ENCODE data around the gene C9orf152.

DNA sequence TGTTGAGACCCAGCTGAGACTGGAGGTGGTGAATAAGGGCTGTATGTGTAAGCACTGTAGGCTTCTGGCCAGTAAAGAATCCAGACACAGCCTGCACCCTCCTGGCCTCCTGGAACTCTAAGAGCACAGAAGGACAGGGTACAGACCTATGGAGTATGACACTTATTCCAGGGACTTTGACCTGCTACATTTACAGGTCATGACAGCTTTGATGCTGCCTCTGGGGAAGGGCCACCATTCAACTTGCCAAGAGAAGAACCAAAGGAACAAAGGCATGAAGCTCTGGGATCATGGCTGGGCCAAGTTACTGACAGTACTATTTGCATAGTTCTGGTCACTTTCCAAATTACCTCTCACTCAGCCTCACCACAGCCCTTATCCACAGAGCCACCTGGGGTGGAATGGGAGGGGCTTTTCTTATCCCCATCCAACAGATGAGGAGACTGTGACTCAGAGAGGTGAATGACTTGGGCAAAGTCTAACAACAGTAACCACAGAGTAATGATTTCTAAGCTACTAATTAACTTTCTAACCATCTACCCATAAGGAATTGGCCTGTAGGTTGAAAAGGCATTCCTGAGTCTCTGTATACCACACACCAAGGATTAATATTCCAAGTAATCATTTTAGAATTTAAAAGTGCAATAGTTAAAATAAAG, 604.5 kb upstream of the KLF4 start:
CAGE:
- cytosol, long polyA plus RNA, result no peak
- long polyA plus RNA, result no peak
- nucleus, long polyA plus RNA, result no peak

DNA sequence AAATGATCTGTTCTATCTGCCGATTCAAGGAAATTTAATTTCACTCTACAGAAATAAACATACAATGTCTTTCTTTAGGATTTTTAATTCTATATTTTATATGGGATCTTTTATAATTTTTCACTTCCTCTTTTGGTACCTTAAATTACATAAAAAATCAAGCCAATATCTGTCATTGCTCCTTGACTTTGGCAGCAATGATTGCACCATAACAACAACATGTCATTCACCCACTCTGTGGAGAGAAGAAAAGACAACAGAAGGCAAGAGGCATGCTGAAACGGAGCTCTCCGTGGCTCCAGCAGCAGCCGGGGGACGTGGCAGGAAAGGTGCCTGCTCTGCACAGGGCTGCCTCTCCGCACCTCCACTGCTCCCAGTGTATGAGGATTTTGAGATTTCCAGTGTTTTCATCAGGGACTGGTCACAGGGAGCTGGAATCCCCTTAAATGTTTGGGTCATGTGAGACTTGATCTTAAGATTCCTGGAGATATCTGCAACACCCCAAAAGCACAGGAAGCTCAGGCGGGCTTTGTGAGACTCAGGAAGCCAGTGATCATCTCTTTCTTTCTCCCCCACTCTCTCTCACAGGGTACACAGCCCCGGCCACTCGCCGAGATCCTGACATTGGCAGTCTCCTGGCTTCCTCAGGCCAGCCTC, 74.8 kb downstream of the ACTL7B start:
- RRBS, result no CpG with 5 or more reads among the region's 10 CpGs
CAGE:
- cytosol, long polyA plus RNA, result no peak
- long polyA plus RNA, result no peak
- nucleus, long polyA plus RNA, result no peak

- RRBS, result no CpG with 5 or more reads among the region's 6 CpGs
CAGE:
- cytosol, long polyA plus RNA, result no peak
- long polyA plus RNA, result no peak
- nucleus, long polyA plus RNA, result no peak
Observed at GRCh38 chr9:108783226-108783647, 72.5 kb downstream of the ACTL7B start.

- RRBS, result no CpG with 5 or more reads among the region's 14 CpGs
CAGE:
- cytosol, long polyA plus RNA, result no peak
- long polyA plus RNA, result no peak
- nucleus, long polyA plus RNA, result no peak
Observed at GRCh38 chr9:108842830-108843239, 13.0 kb downstream of the ACTL7B start.

GRCh38 chr9:108919390-108920139, 14.4 kb downstream of the ELP1 start:
- RRBS, result no CpG with 5 or more reads among the region's 8 CpGs
CAGE:
- cytosol, long polyA plus RNA, result no peak
- long polyA plus RNA, result no peak
- nucleus, long polyA plus RNA, result no peak

DNA sequence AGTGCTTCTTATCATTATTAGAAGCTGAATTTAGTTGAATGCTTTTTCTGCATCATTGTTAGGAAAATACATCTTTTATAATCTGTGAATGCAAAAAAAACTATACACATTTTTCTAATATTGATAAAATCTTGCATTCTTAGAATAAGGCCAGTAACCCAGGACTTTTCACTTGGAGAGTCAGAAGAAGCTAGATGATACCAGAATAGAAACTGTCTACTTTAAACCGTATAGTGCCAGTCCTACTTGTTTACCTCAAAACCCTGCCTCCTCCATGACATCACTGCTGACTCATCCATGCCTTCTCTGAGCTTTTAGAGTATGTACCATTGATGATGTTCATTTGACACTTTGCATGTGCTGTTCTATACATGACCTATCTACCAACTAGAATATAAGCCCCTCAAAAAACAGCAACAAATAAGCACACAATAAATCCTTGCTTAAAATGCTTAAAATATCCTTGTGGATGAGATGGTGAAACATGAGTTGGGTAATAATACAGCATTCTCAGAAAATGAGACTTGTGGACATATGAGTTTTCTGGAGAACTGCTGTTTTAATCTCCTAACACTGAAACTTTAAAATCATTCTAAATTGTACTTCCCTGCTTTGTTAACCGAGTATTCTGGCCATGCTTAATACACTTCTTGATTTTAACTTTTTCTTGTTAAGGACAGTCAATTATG, 2.6 kb downstream of the CTNNAL1 start:
- RRBS, result no CpG with 5 or more reads among the region's 2 CpGs
CAGE:
- cytosol, long polyA plus RNA, result no peak
- long polyA plus RNA, result no peak
- nucleus, long polyA plus RNA, result no peak

GRCh38 chr9:109014194-109014820, 1.0 kb upstream of the CTNNAL1 start:
- RRBS, result no CpG with 5 or more reads among the region's 9 CpGs
CAGE:
- cytosol, long polyA plus RNA, result no peak
- long polyA plus RNA, result no peak
- nucleus, long polyA plus RNA, result no peak

- RRBS, result no CpG with 5 or more reads among the region's 12 CpGs
CAGE:
- cytosol, long polyA plus RNA, result no peak
- long polyA plus RNA, result no peak
- nucleus, long polyA plus RNA, result no peak
Observed at GRCh38 chr9:109032990-109033775, 19.9 kb upstream of the CTNNAL1 start.

GRCh38 chr9:109253937-109254861, 66.7 kb downstream of the EPB41L4B start:
- RRBS, result no CpG with 5 or more reads among the region's 10 CpGs
CAGE:
- cytosol, long polyA plus RNA, result no peak
- long polyA plus RNA, result no peak
- nucleus, long polyA plus RNA, result no peak

DNA sequence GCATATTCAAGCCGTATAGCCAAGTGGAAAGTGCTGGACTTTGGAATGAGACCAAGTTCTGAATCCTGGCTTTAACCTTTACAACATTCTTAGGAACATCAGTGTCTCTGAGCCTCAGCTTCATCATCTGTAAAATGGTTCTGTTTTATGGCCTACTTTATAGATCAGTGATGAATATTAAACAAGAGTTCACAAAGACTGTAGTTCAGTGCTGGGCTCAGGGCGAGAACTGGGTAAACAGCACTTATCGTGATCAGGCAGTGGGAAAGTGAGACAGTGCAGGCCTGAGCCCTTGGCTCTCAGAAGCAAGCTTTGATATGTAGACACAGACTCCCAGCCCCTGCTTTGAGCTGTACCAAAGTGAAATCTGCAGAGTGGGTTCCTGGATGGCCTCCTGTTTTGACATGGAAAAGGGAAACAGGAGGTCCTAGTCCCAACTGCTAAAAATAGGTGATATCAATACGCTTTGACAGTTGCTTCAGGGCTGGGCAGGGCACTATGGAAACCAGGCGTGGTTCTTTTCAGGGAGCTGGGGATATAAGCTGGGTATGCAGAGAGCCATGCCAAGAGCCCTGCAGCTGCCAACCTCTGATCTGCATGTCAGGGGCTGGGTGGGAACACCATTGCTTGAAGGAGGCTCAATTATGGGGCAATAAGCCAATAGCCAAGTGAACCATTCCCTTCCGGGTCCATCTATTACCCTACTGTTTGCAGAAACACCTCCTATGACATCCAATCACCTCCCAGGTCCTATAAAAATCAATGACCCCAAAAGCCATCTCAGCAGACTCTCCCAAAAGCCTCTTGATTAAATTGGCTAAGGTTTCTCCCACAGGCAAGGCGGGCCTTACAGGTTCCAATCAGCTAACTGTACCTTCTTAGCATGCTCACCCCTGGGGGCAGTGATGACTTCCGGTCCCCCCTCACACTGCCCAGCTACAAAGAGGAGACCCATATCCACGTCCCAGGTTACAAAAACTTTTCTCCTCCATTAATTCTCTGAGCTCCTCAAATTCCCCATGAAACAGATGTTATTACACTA, 45.9 kb downstream of the EPB41L4B start:
- RRBS, result no CpG with 5 or more reads among the region's 9 CpGs
CAGE:
- cytosol, long polyA plus RNA, result no peak
- long polyA plus RNA, result no peak
- nucleus, long polyA plus RNA, result no peak

DNA sequence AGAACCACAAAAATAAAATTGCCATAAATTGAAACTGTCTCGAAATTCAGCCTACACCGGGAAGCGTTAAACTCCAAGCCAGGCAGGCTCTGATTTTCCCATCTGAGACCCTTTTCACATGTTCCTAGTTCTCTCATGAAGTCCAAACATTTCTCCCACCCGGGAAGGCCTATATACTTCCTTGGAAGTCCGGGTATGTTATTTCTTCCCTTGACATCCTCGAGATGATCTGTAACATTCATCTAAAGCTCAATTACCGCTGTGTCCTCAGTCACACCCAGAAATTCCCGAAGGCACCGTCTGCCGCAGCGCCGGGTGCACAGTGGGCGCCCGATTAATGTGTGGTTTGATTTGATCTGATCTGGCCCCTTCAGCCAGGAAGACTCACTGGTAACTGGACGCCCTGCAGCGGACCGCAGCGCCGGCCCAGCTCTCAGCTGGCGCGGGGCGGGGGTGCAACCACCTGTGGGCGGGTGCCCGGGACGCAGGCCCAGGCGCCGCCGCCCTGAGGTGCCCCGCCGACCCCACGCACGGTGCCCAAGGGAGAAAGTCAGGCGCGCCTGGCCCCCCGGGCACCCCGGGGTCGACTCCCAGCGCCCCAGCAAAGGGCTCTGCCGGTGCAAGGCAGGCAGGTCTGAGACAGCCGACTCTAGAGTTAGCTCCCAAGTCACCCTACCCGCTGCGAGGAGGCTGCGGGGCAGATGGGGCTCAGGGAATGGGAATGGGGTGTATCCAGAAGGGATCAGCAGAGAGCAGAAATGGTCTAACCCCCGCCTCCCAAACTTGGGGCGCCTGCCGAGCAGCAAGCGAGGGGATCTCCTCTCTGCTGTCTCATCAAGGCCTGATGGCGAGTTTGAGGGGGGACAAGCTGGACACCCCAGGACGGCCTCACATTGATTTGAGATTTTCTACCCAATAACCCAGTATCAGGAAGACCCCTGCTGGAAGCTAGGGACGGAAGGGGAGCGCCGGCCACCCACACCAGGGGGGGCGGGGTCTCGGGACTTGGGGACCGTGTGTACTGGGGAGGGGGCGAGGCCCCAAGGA, 1.7 kb downstream of the EPB41L4B start:
- RRBS, result 27% methylated on average over 28 of the region's 56 CpGs
CAGE:
- cytosol, long polyA plus RNA, result no peak
- long polyA plus RNA, result no peak
- nucleus, long polyA plus RNA, result no peak

DNA sequence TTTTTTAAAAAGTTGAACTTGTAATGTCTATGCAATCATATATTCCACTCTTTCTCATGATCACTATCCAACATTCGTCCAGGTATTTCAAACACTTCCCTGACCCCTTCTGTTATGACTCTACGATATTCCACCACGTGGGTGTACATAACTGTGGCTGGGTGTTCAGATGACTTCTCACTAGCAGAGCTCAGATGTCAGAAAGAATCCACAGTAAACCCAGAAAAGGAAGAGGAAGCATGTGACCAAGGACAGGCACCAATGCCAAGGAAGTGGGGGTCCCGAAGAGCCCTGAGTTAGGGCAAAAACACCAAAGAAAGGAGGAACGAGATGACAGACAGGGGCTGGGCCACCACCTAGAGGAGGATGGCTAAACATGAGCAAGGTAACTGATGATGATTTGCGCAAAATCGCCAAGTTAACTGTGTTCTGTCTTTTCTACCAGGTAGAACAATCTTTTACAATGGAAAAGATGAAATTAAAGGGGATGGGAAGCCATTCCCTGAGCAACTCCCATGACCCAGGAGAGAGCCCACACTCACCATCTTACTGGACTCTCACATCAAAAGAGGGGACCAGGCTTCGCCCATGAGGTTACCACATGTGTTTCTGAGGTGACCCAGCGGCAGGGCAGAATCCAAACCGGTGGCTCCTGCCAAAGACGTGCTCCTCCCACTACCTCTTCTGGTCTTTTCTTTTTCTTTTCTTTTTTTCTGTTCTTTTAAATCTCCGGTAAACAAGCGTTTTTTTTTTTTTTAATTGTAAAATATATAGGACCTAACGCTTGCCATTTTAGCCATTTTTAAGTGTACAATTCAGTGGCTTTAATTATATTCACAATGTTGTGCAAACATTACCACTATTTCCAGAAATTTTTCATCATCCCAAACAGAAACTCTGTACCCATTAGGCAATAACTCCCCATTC, 19.6 kb downstream of the PTPN3 start:
- RRBS, result 95% methylated on average over 3 of the region's 14 CpGs
CAGE:
- cytosol, long polyA plus RNA, result no peak
- long polyA plus RNA, result no peak
- nucleus, long polyA plus RNA, result no peak

- RRBS, result no CpG with 5 or more reads among the region's 6 CpGs
CAGE:
- cytosol, long polyA plus RNA, result no peak
- long polyA plus RNA, result no peak
- nucleus, long polyA plus RNA, result no peak
Observed at GRCh38 chr9:109799729-109800396, 19.9 kb downstream of the PALM2AKAP2 start.

DNA sequence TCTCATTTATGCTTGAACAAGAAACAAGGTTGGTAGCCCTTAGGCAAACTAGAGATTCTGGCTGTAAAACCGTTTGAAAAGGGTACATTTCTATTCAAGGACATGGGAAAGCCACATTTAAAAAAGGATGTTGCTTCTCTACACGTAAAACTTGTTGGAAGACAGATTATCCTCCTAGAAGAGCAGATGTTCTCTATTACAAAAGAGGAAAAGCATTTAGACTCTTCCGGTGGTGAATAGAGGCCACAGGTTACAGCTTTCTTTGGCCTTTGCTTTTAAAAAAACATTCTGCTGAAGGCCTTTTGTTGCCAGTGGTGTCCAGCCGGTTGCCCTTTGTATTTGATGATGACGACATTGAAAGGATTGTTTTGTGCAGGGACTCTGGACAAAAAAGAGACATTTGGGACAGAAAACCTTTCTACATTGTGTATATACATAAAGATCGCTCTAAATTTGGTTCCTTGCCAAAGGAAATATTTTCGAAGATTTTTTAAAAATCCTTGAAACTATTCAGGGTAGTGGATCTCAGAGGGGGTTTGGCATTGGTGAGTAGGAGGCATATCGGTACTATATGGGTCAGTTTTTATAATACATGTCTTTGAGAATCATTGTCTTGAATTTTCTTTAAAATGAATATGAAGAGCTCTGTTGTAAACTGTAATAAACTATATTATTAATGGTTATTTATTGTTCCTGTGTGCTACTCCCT, 180.3 kb downstream of the C9orf152 start:
- RRBS, result 55% methylated on average over 2 of the region's 8 CpGs
CAGE:
- cytosol, long polyA plus RNA, result no peak
- long polyA plus RNA, result no peak
- nucleus, long polyA plus RNA, result no peak

DNA sequence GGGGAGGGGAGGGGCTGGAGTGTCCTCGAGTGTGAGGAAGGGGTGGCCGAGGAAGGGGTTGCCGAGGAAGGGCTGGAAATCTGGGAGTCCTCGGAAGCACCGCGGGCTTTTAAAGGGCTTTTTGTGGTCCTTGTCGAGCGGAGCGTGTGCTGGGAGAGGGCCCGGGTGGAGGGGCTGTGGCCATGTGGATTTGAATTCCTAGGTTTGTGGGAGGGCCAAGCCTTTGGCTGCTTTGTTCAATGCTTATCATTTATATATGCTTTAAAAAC, 159.2 kb downstream of the C9orf152 start:
- RRBS, result no CpG with 5 or more reads among the region's 10 CpGs
CAGE:
- cytosol, long polyA plus RNA, result no peak
- long polyA plus RNA, result no peak
- nucleus, long polyA plus RNA, result no peak

- RRBS, result no CpG with 5 or more reads among the region's 14 CpGs
CAGE:
- cytosol, long polyA plus RNA, result no peak
- long polyA plus RNA, result no peak
- nucleus, long polyA plus RNA, result no peak
Observed at GRCh38 chr9:110069432-110070345, 138.3 kb downstream of the C9orf152 start.

DNA sequence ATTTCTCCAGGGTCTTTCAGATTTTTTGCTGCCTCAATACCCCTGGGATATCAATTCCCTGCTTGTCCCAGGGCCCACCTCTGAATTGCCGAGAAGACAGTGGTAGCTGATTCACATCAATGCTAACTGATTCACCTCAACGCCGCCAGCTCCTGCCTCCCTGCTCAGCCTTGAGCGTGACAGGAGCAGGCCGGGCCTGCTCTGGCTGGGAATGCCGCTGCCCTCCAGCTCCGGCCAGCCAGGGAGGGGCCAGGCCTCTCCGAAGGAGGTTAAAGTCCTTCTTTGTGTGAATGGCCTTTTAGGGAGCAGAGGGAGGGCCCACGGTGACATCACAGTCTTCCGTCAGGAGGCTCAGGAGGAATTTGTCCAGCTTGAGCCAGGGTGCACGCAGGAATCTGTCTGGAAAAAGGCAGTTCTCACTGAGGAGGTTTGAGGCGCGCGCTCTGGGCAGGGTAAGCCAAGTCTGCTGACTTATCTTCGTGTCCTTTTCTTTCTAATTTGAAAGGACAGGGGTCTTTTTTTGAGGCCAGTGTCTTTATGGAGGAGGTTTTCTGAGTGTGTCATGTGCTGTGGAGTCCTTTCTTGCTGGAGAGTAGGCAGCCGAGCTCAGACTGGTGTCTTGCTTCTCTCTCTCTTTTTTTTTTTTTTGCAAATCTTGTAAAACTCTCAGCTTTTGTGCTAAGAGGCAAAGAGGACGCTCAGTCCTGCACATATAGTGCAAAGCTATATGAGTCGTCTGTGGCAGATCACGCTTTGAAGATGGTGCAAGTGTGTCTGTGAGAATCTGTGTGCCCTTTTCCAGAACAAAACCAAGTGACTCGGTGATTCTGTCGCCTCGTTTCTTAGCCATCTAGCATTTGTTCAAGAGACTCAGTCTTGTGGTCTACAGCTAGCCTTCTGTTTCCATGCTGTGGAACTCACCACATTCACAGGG, 82.5 kb downstream of the C9orf152 start:
- RRBS, result 76% methylated on average over 3 of the region's 22 CpGs
CAGE:
- cytosol, long polyA plus RNA, result no peak
- long polyA plus RNA, result no peak
- nucleus, long polyA plus RNA, result no peak

- RRBS, result no CpG with 5 or more reads among the region's 12 CpGs
CAGE:
- cytosol, long polyA plus RNA, result no peak
- long polyA plus RNA, result no peak
- nucleus, long polyA plus RNA, result no peak
Observed at GRCh38 chr9:110207966-110208549, at the start of gene C9orf152. Gene C9orf152 (minus strand): TSS chr9:110208159.

- RRBS, result no CpG with 5 or more reads among the region's 6 CpGs
CAGE:
- cytosol, long polyA plus RNA, result no peak
- long polyA plus RNA, result no peak
- nucleus, long polyA plus RNA, result no peak
Observed at GRCh38 chr9:110214105-110214505, 6.1 kb upstream of the C9orf152 start.

DNA sequence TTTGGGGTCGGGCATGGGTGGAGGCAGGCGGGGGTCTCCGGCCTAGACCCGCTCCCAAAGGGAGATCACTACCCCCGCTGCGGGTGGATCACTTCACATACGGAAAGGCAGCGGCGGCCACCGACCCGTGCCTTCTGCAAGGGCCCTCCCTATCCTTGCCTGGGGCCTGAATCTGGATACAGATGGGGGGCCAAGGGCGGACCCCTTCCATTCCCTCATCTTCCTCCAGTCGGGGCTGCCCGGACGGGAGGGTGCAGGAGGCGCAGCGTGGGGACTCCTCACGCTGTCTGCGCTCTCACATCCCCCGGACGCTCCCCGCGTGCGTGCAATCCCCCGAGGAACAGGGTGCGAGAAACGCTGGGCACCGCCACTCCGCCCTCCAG, 522 bp downstream of the TXN start:
- RRBS, result 2% methylated on average over 7 of the region's 29 CpGs
CAGE:
- cytosol, long polyA plus RNA, result no peak
- long polyA plus RNA, result no peak
- nucleus, long polyA plus RNA, result no peak

Measured in SK-N-SH (cell line).